ENCODE measurements around a stretch of chr10.

- PRO-cap, 2 experiments: no peak in any of the 2 experiments
- RAMPAGE, long total RNA, 5 experiments: no peak in any of the 5 experiments
Measured at GRCh38 chr10:13646069-13646931, 59.5 kb downstream of the PRPF18 start.

DNA sequence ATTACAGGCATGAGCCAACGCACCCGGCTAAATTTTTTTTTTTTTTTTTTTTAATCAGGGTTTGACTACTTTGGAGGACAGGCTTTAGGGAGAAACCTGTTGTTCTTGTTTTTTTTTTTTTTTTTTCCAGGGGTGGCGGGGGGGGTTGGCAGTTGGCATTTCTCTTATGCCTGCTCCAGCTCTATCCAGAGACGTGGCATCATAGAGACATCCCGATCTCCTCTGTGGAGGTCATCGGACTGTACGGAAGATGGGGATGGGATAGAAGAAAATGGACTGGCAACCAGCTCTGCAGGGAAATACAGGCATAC, 130.8 kb downstream of the PRPF18 start:
- PRO-cap, 2 experiments: peak in 1 of 2 experiments; most common plus-strand start position 188 of the sequence (in 1)
- RAMPAGE, long total RNA, 5 experiments: no peak in any of the 5 experiments

GRCh38 chr10:13837375-13837689, 250.6 kb downstream of the PRPF18 start:
- PRO-cap, 2 experiments: peak in 1 of 2 experiments; most common plus-strand start chr10:13837491 (in 1)
- RAMPAGE, long total RNA, 5 experiments: no peak in any of the 5 experiments

GRCh38 chr10:13885661-13886224, 299.0 kb downstream of the PRPF18 start:
- PRO-cap, 2 experiments: no peak in any of the 2 experiments
- RAMPAGE, long total RNA, 5 experiments: no peak in any of the 5 experiments

DNA sequence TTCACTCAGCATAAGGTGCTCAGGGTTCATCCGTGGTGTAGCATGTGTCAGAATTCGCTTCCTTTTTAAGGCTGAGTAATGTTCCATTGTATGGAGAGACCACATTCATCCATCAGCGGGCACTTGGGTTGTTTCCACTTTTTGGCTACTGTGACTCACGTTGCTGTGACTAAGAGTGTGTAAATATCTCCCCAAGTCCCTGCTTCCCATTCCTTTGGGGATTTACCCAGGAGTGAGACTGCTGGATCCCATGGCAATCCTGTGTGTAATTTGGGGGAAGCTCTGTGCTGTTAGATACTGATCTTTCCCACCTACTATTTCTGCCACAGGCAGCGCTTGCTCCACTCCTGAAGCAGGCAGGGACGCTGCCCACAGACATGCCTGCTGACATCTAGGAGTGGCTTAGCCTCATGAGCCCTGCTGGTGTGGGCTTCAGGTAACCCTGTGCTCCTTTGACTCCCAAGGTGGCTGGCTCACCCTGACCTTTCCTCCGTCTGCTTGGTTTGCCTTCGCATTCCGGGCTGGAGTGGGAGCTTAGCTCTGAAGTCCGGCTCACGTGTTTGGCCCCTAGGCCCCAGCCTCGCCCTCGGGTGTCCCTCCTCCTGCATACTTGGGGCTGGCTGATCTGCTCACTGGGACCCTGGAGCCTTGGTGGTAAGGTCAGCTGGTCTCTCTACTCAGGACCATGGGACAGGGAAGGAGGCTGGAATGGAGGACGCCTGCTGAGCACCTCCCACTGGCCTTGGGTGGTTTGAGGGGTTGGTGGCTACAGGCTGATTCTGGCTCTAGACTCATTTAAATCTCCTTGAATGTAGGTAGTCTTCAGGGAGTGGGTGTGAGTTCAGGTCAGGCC, 345.8 kb downstream of the FRMD4A start:
- PRO-cap, 2 experiments: no peak in any of the 2 experiments
- RAMPAGE, long total RNA, 5 experiments: no peak in any of the 5 experiments

- PRO-cap, 2 experiments: no peak in any of the 2 experiments
- RAMPAGE, long total RNA, 5 experiments: no peak in any of the 5 experiments
Measured at GRCh38 chr10:13991415-13991669, 339.4 kb downstream of the FRMD4A start.

GRCh38 chr10:14532471-14533391, 202.0 kb upstream of the FRMD4A start:
- PRO-cap, 2 experiments: no peak in any of the 2 experiments
- RAMPAGE, long total RNA, 5 experiments: no peak in any of the 5 experiments

DNA sequence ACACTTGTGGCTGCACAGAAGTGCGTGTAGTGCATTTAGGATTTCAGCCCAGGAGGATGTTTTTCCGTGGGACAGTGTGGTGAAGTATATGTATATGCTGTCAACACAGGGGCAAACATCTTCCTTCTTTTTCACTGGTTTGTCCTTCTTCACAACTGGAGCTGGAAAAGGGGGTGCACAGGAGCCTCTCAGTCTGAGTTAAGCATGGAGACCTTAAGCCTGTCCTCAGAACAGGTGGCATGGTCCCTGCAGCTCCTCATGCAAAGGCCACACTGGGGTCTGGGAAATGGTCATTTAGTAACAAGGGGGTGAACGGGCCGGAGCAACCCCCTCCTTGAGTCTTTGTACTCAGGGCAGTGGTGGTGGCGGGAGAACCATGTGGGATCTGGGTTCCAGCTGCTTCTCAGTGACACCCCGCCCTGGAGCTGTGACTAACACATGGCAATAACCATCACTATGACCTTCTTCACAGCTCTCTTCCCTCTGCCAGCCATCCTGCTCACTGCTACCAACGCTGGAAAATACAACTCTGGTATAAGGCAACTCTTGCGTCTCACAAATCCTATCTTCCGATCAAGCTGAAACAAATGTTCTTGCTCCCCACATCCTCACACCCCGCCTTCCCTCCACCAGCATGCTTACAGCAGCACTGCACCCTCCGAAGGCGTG, 203.4 kb upstream of the FRMD4A start:
- PRO-cap, 2 experiments: no peak in any of the 2 experiments
- RAMPAGE, long total RNA, 5 experiments: no peak in any of the 5 experiments

DNA sequence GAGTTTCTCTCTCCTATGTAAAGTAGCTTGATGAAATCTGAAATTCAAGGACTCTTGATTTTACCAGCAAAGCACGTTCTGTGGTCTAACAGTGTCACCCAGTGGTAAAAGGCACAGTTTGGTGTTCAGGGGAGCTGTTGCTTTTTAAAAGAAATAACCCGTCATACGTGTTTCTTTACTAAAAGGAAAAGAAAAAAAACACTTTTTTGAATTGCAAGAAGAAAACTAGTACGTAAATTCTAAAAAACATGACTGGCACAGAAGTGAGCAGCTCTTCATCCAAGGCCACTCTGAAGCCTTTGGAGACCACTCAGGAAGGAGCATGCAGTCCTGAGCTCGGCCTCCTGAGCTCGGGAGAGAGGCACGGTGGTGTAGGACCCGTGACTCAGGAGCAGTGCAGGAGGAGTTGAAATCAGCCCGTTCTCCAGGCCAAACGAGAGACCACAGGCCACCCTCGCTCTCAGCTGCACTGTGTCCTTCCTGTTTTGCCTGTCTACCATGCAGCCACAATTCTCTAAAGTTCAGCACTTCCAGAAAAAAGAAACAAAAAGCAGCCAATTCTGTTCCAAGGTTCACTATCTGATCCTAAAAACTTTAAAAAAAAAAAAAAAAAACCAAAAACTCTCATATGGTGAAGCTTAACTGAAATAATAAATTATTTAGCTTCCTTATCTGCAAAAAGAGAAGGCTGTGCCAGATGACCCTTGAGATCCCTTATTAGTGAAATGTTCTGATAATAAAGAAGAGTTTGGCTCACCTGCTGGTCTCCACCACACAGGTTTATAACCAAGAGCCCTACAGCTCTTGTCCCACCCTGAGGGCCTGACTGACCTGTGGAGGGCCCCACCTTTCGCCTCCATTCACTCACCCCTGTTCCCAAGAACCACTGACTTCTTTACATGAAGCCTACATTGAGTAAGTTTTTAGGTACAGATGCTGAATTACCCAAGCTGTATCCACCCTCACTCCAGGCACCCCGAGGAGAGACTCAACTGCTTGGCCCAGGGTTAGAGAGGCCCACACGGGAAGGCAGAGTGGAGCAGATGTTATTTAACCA, 212.7 kb upstream of the FRMD4A start:
- PRO-cap, 2 experiments: no peak in any of the 2 experiments
- RAMPAGE, long total RNA, 5 experiments: no peak in any of the 5 experiments

DNA sequence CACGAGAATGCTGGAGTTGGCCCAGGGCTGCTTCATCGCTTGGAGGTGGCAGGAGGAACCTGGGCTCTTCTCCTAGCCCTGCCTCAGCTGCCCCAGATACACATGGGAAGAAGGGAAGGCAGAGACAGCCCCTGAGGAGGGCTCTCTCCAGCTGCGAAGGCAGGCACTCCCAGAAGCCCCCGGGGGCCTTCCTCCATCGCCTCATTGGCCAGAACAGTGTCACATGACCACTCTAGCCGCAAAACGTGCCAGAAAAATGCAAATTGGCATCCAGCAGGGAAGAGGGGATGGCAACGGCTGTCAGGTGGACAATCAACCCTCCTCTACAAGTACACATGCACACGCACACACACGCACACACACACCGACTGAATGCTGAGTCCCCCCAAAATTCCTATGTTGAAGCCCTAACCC, 217.8 kb upstream of the FRMD4A start:
- PRO-cap, 2 experiments: no peak in any of the 2 experiments
- RAMPAGE, long total RNA, 5 experiments: no peak in any of the 5 experiments

GRCh38 chr10:14584538-14585235, 190.0 kb downstream of the FAM107B start:
- PRO-cap, 2 experiments: no peak in any of the 2 experiments
- RAMPAGE, long total RNA, 5 experiments: no peak in any of the 5 experiments

GRCh38 chr10:14597967-14598467, 176.7 kb downstream of the FAM107B start:
- PRO-cap, 2 experiments: no peak in any of the 2 experiments
- RAMPAGE, long total RNA, 5 experiments: no peak in any of the 5 experiments

- PRO-cap, 2 experiments: no peak in any of the 2 experiments
- RAMPAGE, long total RNA, 5 experiments: no peak in any of the 5 experiments
Measured at GRCh38 chr10:14598890-14599730, 175.6 kb downstream of the FAM107B start.

DNA sequence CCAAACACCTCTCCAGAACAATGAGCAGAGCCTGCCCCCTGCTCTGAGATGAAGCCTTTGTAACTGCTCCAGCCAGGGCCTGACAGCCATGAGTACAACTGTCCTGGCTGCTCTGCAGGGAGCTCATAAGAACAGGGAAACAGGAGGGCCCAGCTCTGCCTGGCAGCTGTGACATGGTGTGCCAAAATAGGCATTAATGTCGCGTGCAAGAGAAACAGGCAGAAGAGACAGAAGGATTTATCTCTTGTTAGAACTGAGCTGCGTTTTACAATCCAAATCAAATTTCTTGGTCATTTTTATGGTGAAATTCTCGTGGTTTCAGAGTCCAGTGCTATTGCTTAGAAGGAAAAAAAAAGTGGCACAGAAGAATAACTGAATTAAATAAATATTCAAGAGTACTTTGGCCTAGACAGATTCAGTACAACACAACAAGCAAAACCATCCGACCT, 149.3 kb downstream of the FAM107B start:
- PRO-cap, 2 experiments: no peak in any of the 2 experiments
- RAMPAGE, long total RNA, 5 experiments: no peak in any of the 5 experiments

- PRO-cap, 2 experiments: no peak in any of the 2 experiments
- RAMPAGE, long total RNA, 5 experiments: no peak in any of the 5 experiments
Measured at GRCh38 chr10:14645129-14645670, 129.5 kb downstream of the FAM107B start.

DNA sequence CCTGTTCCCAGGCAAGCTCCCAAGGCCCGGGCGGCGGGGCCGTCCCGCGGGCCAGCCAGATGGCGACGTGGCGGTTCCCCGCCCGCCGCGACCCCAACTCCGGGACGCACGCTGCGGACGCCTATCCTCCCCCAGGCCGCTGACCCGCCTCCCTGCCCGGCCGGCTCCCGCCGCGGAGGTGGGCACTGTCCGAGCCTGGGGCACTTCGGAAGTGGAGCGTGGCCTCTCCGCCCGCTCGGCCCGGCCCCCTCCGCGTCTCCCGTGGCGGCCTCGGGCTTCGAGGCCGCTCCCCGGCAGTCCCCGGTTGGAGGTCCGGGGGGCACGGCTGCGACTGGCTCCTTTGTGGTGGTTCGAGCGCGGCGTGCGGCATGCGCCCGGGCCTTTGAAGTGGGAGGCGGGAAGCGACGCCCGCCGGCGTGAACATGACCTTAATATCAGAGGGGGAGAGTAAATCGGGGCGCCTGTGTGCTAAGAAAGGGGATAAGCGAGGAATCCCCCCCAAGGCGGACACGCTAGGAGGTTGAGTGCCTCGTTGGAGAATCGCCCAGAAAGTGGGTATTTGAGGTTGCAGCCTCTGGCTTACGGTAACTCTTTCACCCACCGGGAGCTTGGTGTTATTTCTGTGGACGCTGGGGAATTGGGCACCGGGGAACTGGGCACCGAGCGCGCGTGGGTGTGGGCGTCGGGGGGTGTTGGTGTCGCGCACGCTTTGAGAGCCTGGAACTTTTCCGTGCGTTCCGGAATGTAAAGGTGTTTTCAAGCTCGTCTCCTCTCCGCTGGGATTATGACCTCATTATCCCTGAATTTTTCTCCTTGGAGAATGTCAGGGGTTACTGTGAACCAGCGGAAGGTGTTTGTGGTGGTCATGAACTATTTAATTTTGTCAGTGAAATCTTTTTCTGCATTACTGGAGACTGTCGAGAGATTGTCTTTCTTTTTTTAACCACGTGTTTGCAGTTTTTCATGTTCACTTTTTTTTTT, 574 bp downstream of the SUV39H2 start:
- PRO-cap, 2 experiments: peak in 1 of 2 experiments; most common minus-strand start position 553 of the sequence (in 1)
- RAMPAGE, long total RNA, 5 experiments: no peak in any of the 5 experiments

DNA sequence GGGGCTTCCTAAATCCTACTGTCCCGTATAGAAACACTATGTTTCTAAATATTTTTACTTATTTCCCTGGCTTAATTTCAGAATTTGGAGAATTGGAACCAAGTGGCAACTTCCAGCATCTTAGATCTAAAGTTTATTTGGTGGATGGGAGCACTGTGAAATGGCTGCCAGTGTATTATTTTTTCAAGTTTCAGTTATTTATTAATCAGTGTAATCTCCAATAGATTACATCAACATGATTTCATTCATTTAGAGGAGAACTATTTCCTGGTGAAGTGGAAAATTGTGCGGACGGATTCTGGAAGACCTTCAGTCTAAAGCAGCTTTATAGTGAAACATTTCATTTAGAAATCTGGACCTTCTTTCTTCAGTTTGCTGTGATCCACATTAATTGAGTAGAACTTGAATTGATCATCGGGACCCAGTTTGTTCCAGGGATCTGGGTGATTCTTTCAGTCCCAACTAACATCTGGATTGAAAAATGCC, 2.2 kb upstream of the NMT2 start:
- PRO-cap, 2 experiments: no peak in any of the 2 experiments
- RAMPAGE, long total RNA, 5 experiments: no peak in any of the 5 experiments

- PRO-cap, 2 experiments: no peak in any of the 2 experiments
- RAMPAGE, long total RNA, 5 experiments: no peak in any of the 5 experiments
Measured at GRCh38 chr10:15212913-15214094, 44.8 kb upstream of the NMT2 start.

DNA sequence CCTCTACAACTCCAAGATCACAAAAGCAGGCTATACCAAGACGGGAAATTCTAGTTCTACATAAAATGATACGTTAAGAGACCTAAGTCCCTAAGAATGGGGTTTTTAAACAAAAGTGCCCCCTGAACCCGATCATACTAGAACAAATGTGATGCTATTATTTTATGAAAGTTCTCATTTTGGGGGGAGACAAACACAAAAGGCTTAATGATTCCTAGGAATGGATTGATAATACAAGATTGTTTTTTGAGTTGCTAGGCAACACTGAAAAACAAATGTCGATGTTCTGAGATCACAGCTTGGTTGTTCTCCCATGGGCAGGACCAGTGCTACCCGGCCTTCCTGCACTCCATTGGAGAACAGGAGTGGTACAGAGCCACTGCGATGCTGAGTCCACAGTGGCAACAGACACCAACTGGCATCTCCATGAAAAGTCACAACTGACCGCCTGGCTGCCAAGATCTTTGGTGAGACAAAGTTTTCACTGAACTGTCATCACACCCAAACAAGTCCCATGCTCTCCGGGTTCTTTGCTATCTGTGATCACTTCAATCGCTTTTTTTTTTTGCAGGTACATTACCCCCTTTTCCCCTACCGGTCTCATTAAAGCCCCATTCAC, 68.8 kb upstream of the NMT2 start:
- PRO-cap, 2 experiments: peak in 1 of 2 experiments; most common plus-strand start position 352 of the sequence (in 1); most common minus-strand start position 136 of the sequence (in 1)
- RAMPAGE, long total RNA, 5 experiments: no peak in any of the 5 experiments

DNA sequence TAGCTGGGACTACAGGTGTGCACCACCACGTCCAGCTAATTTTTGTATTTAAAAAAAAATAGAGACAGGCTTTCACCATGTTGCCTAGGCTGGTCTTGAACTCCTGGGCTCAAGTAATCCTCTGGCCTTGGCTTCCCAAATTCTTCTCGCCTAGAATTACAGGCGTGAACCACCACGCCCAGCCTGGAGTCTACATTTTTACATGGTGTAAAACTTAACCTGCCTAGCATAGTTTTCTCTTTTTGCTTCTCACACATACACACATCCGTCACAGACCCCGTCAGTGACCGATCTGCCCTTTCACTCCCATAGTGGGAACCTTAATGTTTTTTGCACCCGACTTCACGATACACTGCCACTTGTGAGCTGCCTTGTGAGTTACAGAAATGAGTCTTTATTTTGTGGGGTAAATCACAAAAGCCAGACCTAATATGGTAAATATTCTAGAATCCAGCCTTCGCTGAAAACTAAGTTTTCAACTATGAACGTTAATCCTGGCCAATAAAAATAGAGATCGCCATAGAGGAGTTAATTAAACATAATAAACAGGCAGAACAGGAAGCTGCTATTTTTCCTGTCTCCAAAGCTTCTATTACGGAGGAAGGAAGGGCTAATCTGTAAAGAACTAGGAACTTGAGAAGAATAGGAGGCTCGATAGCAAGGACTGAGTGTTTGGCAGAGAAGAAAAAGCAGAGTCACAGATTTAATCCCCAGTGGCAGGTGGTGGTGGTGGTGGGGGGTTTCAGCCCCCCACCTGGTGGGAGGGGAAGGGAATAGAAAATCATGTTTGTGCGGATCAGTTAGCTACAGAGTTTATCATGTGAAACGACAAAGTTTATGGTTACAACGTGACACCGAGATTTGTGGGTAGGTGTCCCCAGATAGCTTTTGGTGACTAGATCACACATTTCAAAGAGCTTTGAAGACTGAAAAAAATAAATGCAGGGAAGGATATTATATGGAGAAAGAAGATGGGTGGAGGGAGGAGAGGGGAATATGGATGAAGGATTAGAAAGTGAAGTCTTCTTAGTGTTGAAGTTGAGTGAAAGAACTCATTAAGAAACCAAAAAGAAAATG, 14.7 kb upstream of the FAM171A1 start:
- PRO-cap, 2 experiments: no peak in any of the 2 experiments
- RAMPAGE, long total RNA, 5 experiments: no peak in any of the 5 experiments

All from thyroid gland (tissue), 7 donors.